GM06990 (cell line): ENCODE results near the gene TMC8.

GRCh38 chr17:77316127-77316885 is 35.0 kb downstream of the SEPTIN9 start:
- RRBS, result no CpG with 5 or more reads among the region's 23 CpGs

DNA sequence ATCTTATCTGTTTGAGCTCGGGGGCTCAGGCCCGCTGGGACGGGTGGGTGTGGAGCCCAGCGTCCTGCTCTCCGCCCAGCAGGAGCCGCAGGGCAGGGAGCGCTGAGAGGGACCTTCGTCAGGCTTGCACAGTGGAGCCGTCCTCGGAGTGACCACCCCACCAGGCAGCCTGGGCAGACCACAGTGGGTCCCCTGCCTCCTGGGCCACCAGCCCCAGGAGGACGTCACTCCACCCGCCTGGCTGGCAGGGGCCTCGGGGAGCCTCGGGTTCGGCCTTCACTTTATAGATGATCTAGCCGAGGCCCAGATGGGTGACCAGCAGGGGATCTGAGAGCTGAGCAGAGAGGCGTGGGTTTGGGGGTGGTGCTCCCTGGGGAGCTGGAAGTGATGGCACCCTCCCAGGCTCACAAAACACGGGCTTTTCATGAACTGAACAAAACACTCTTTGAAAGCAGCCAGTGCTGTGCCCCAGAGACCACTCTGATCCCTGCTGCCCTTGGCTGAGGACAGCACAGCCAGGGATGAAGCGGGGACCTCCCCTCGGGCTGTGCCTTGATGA is 40.6 kb downstream of the SEPTIN9 start:
- RRBS, result no CpG with 5 or more reads among the region's 20 CpGs

DNA sequence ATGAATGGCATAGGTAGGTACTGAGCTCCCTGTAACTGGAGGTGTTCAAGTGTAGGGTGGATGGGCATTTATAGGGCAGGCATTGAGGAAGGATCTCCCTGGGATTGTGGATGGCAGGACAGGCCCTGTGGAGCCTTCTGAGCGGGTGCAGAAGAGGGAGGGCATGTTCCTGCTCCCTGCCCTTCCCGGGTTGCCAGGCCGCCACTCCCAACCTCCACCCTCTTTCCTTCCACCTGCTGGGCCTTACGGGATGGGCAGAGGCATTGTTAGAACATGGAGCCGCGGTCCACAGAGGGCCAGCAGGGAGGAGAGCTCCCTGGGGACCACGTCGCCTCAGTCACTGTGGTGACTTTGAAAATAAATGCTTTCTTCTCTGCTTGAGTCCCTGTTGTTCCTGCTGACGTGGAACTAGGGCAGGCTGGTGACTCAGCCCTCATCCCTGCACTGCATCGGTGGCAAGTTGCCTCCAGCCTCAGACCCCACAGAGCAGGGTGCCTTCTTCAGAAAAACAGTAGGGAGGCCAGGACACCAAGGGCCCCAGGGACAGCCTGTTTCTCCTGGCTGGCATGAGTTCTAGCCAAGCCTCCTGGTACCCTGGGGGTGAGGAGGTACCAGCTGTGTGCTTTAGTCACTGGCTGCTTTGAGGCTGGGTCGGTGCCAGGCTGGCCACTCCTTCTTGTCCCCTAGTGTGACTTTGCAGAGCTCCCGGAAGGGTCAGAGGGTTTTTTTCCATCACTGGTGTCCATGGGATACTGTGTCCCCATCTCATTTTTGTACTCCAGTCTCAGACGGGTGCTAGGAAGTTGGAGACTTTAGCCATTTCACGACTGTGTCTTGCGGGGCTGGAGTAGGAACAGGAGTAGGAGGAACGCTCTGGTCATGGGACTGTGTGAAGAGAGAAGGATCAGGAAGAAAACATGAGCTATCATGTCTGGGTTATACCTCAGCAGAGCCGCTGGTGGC is 84.5 kb downstream of the SEPTIN9 start:
- RRBS, result no CpG with 5 or more reads among the region's 17 CpGs

- RRBS, result no CpG with 5 or more reads among the region's 21 CpGs
These were observed 154.1 kb downstream of the SEPTIN9 start for GRCh38 chr17:77435247-77435943.

- RRBS, result 4% methylated on average over 2 of the region's 17 CpGs
These were observed 160.0 kb downstream of the SEPTIN9 start for GRCh38 chr17:77440975-77442041.

GRCh38 chr17:77453445-77454560 is 172.5 kb downstream of the SEPTIN9 start:
- RRBS, result 9% methylated on average over 5 of the region's 33 CpGs

DNA sequence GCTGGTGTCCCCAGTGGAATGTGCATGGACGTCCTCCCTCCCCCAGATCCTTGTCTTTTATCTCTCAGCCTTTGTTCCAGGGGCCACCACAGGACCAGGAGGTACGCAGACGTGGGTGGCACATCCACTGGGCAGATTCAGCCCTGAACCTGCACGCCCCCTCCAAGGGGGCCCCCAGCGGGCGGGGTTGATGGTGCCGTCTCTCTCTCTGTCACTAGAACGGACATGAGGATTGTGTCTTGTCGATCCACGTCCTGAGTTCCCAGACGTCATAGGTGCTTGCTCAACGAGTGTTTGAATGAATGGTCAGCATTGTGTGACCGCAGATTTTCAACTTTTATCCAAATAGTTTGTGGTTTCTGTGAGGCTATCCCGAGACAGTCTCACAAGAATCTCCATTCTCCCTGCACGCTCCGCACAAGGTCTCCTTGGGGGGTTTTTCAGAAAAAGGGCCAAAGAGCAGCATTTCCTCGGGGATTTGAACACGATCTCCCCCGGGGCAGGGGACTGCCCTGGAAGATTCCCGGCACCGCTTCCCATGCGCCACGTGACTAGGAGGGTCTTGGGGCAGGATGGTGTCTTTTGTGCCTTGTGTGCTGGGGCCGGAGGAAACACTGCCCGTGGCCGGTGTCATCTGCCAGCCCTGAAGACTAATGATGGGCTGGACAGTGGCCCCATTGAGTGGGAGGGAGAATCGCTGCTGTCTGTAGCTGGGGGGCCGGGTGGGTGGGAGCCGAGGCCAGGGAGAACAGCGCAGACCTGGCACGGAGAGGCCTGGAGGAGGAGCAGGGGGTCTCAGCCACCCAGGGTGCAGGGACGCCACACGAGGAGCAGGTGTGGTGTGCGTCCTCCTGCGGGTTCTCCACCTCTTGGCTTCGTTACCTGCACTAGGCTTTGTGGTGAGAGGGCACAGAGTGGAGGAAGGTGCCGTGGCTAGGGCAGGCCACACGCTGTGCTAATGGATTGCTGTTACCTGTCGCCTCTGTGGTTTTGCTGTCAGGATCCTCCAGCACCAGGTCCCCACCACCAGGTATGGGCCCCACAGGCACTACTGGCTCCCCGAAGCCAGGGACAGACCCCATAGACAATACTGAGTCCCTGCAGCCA is 174.5 kb downstream of the SEPTIN9 start:
- RRBS, result 16% methylated on average over 8 of the region's 40 CpGs

DNA sequence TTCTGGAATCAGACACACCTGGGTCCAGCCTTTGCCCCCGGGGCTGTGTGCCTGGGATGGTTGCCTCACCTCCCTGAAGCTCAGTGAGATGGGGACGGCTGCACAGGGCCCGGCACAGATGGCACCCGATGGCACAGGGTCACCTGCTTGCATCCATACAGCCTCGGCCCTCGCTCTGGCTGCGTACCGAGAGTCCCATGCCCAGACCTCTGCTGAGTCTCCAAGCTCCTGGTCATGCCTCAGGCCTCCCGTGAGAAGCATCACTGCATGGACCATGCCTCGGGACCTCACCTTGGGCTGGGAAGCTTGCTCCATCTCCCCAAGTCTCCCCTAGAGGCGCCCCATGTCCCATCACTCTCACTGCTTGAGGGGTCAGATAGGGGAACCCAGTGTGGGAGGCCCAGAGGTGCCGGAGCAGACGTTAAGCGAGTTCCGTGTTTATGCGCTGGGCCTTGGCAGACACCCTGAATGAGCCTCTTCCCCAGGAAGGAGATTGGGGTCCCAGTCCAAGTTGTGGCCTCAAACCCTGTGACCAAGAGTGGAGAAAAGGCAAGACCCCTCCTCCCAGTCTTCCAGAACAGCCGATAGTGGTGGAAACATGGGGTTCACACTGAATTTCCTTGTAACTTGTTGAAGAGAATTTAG is 175.9 kb downstream of the SEPTIN9 start:
- RRBS, result 17% methylated on average over 3 of the region's 17 CpGs

- RRBS, result no CpG with 5 or more reads among the region's 9 CpGs
These were observed 329.7 kb downstream of the SEPTIN9 start for GRCh38 chr17:77610918-77611386.

- RRBS, result no CpG with 5 or more reads among the region's 5 CpGs
These were observed 16.0 kb downstream of the TNRC6C start for GRCh38 chr17:77974427-77974923.

DNA sequence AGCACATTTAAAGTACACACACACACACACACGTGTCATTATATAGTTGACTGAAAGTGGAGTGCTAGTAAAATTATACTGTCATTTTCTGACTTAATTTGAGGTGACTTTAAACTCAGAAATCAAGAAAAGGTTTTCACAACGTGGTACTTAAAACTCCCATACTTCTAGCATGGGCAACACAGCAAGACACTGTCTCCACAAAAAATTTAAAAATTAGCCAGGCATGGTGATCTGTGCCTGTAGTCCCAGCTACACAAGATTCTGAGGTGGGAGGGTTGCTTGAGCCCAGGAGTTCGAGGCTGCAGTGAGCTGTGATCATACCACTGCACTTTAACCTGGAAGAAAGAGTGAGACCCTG is 37.2 kb downstream of the TNRC6C start:
- RRBS, result no CpG with 5 or more reads among the region's 3 CpGs

DNA sequence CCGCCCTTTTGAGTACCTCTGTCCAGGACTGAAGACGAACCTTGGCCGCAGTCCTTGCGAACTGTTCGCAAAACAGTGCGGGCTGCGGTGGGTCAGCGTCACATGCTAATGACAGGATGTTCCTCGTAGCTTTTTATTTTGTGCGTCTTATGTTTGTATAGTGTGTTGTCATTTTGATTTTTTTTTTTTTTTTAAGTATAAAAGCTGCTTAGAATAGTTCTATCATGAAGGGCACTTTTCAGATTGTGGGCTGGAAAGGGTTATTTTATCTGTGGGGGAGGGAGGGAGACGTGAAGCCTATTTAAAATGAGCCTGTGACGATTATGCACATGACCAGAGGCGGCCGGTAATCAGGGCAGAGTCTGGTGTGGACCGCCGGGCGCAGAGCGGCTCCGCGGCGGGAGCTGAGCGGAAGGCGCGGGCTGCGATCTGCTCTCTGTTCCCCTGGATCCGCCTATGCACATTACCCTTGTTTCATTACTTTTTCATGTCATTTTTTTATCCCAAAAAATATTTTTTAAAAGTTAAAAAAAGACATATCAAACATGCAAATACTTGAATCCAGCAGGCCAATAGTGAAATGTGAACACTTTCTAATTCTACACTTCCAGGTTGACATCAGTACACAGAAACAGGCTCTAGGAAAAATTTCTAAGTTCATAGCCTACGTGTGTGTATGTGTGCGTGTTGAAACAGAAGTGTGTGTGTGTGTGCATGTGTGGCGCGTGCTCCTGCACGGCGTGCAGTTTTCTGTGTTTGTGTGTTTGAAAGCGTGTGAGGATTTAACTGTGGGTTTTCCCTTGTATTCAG is 23.4 kb downstream of the TMC6 start:
- RRBS, result no CpG with 5 or more reads among the region's 33 CpGs

- RRBS, result no CpG with 5 or more reads among the region's 31 CpGs
These were observed 19.4 kb downstream of the TMC6 start for GRCh38 chr17:78108848-78109919.

GRCh38 chr17:78130525-78131153 is at the start of gene TMC8:
TMC8 (plus strand) TSS chr17:78130771.
- RRBS, result 5% methylated on average over 2 of the region's 10 CpGs

- RRBS, result 5% methylated on average over 4 of the region's 41 CpGs
These were observed 3.5 kb downstream of the TMC8 start for GRCh38 chr17:78133765-78134806.

GRCh38 chr17:78154835-78155180 is 8.6 kb downstream of the C17orf99 start:
- RRBS, result no CpG with 5 or more reads among the region's 4 CpGs

GRCh38 chr17:78257739-78258441 is 26.5 kb downstream of the TMEM235 start:
- RRBS, result no CpG with 5 or more reads among the region's 18 CpGs

- RRBS, result no CpG with 5 or more reads among the region's 21 CpGs
These were observed 40.3 kb downstream of the TMEM235 start for GRCh38 chr17:78271415-78272509.

- RRBS, result 36% methylated on average over 3 of the region's 24 CpGs
These were observed 1.9 kb downstream of the SOCS3 start for GRCh38 chr17:78357792-78358528.

GRCh38 chr17:78359359-78360024 is 385 bp downstream of the SOCS3 start:
- RRBS, result 4% methylated on average over 30 of the region's 69 CpGs